Placental pericyte (primary cell): ENCODE measurements around the genes MYL7 and GCK.

DNA sequence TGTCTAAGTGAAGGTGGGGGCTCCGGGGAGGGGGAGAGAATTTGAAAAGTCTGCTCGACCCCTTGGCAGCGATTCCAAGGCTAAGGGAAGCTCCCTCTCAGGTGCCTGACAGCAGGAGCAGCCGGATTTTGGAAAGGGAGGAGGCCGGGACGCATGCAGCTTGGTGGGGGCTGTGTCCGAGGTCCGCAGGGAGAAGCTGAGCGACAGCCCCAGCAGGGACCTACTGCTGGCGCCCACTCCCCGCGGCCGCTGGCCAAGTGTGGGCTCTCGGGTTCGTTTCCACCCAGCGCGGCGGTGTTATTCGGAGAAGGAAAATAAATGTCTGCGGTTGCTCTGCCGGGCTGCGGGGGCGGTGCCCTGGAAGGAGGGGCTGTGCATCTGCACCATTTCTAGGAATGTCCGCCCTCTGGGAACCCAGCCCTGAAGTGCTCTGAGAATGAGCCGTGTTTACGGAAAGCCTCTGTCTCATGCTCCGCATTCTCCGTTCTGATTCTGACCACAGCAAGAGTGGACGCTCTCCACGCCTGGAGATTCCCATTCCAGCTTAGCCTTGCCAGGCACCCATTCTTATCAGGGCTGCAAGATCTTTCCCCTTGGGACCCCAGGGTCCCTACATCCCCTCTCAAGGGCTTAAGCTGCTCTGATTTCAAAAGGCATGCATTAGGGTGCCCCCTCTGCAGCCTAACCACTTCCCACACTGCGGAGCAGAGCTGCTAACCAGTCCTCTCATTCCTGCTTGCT lies 256.5 kb upstream of the GLI3 start:
- CAGE, long polyA plus RNA: no peak

DNA sequence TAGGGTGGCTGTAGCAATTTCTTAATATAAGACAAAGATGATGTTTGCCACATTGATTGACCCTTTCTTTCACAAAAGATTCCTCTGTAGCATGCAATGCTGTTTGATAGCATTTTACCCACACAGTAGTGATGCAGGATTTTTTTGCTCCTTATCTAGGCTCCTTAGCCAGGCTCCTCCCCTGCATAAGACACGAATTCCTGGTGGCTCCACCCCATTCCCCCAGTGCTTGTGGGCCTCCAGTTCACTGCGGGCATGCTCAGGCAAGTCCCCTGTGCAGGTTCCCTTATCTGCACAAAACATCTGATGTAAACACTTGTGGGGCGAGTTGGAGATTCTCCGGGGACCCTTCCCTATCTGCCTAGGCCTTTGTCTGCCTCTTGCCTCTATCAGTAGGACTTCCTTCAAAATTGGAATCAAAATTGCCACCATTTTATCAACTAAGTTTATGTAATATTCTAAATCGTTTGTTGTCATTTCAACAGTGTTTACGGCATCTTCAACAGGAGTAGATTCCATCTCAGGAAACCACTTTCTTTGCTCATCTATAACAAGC lies 5.4 kb upstream of the STK17A start:
- CAGE, long polyA plus RNA: no peak

- CAGE, long polyA plus RNA: no peak
Measured at GRCh38 chr7:43649583-43650360, 66.9 kb downstream of the STK17A start.

DNA sequence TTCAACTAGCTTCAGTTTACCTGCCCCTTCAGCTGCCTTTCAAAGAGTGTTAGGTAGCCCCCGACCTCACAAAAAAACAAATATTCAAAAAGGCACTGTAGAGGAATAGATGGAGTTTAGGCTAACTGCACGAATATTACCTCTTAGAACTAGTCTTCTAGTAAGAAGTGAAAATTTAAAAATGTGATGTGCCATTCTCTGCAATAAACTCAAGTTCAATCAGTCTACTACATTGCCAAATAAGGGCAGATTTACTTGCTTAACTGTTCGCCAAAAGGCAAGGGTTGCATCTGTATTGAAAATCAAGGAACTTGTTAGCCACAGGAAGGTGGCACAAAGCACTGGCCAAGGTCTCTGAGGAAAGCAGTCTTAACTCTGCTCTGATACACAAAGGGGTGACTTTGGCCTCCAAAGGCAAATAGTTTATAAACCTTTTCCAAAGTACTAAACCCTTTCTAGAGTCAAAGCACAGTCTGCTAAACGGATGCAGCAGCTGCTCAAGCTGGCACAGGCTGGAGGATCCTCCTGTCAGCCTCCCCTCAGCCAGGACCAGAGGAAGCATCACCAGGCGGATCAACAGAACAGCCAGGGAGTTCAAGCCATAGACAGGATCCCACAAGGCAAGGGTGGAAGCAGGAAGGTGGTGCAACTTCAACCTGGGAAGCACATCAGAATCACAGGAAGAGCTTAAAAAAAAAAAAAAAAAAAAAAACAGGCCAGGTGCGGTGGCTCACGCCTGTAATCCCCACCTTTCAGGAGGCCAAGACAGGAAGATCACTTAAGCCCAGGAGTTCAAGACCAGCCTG lies 68.3 kb downstream of the STK17A start:
- CAGE, long polyA plus RNA: no peak

DNA sequence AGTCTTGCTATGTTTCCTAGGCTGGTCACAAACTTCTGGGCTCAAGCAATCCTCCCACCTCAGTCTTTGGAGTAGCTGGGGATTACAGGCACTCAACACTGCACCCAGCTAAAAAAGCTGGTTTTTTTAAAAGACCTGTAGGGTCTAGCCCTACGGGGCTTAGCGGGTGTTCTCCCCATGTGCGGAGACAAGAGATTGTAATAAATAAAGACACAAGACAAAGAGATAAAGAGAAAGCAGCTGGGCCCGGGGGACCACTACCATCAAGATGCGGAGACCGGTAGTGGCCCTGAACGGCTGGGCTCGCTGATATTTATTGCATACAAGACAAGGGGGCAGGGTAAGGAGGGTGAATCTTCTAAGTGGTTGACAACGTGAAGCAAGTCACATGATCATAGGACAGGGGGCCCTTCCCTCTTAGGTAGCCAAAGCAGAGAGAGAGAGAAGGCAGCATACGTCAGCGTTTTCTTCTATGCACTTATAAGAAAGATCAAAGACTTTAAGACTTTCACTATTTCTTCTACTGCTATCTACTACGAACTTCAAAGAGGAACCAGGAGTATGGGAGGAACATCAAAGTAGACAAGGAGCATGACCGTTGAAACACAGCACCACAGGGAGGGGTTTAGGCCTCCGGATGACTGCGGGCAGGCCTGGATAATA lies 5.3 kb upstream of the COA1 start:
- CAGE, long polyA plus RNA: no peak

- CAGE, long polyA plus RNA: no peak
Measured at GRCh38 chr7:43838649-43839124, 30.6 kb downstream of the MRPS24 start.

DNA sequence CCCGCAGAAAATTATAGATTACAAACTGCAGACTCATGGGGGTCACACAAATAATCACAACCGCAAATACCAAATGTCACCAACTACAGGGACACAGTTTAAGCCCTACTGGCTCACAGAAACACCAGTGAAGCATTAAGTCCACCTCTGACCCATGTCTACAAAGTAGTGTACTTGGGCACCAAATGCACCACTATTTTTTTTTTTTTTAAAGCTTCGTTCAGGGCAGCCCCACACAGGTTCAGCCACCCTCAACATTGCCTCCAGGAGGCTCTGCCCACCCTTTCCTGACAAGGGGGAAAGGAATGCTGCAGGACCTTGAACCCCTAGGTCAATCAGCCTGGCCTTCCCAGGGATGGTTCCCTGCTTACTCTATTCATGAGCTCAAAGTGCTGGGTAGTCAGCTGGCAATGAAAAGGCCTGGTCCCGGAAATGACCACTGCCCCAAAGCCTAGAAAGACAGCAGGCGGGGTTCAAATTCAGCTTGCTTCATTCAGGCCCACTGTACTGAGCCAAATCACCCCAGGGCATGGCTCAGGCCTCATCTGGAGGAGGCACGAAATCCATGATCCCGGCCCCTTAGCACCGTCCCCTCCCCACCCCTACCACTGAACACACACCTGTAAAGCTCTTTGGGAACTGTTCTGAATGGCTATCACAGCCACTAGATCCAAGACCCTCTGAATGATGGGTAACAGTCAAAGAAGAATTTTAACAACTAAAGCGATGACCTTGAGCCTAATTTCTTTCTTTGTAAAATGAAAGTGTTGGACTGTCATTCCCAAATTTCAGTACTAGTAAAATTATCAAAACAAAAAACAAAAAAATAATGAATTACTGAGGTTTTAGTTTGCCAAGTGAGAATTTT lies 1.2 kb downstream of the URGCP start:
- CAGE, long polyA plus RNA: no peak

- CAGE, long polyA plus RNA: no peak
Measured at GRCh38 chr7:43990093-43990757, 7.5 kb upstream of the SPDYE1 start.

DNA sequence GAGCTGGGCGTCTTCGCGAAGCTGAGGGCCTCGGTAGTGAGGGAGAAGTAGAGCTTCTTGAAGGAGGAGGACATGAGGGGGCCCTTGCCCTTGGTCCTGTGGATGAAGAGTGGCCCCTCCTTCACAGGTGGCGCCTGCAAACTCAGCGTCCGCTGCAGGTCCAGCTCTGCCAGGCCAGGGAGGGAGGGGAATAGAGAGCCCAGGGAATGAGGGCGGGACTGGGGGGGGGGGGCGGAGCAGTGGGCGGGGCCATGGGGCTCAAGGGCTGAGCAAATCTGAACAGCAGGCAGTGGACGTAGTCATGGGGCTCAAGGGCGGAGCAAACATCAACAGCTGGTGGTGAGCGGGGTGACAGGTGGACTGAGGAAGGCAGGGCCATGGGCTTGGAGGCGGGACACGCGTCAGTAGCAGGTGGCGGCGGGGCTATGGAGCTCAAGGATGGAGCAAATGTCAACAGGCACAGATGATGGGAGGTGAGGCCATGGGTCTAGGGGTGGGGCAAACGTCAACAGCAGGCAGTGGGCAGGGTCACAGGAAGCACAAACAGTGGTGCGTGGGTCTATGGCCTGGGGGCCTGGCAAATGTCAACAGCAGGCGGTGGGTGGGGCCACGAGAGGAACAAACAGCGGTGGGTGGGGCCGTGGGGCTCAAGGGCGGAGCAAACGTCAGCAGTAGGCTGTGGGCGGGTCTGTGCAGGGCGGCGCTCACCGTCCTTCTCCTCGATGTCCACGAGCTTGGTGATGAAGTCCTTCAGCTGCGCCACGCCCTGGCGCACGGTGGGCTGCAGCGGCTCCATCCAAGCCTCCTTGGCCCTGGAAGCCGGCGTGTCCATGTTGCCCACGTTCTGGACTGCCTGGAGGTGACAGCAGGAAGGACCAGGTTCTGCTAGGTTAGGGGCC lies 5.4 kb upstream of the DBNL start:
- CAGE, long polyA plus RNA: no peak

GRCh38 chr7:44059166-44059924 lies 6.0 kb downstream of the PGAM2 start:
- CAGE, long polyA plus RNA: no peak

DNA sequence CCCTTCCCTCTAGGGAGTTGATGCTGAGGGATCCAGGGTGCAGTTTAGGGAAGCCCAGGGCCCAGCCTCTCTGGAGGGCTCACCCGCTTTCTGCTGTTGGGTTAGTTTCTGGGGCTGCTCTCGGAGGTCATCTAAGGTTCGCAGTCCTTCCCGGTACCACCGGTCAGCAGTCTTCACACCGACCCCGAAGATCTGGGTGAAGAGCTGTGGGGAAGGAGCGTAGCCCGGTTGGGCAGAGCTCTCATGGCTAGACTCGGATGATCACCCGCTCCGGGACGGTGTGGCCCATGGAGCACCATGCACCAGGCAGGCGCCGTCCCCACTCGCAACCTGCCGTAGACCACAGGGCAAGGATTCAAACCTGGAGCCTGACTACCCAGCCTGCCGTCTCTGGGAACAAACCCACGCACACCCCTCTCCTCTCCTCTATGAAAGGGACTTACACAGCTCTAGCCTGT lies 5.9 kb downstream of the POLM start:
- CAGE, long polyA plus RNA: no peak

DNA sequence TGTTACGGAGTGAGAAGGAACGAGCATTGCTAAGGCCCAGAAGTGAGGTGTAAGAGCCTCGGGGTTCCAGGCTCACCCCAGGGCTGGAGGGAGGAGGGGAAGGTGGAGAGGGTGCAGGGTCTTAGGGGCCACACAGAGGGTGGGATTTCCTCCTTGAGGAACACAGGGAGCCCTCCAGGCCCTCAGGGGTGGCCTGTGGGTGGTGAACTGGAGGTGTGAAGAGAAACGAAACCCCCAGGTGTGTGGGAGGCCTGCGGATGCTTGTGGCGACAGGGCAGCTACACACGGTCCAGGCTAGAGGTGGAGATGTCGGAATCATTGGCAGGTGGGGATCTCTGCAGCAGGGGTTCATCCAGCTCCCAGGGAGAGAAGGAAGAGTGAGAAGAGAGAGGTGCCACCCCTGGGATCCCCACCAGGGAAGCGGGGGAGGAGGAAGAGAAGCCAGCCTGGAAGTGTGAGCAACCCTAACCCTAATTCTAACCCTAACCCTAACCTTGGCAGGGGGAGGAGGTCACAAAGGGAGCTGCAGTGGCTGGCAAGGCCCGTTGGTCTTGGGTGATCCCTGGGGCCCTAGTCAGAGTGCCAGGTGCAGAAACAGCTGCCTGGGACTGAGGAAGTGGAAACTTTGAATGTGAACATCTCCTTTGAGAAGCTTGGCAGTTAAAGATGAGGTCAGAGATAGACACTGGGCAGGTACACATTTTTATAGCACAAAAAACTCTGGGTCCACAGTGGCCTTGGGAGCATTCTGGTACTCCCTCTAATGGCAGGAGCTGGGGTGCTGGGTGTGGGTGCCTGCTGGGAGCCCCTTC lies 7.0 kb upstream of the AEBP1 start:
- CAGE, long polyA plus RNA: no peak

DNA sequence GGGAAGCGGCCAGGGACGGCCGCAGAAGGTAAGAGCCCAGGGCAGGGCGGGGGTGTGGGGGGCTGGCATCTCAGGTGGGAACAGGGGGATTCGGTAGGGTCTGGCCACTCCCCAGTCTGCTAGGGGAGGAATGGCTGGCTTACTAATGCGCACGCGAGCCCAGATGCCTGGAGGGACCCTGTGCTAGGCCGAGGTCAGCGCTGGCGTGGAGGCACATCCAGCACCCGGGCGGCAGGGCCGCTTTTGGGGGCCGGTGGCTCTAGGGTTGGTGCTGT lies 683 bp downstream of the AEBP1 start:
- CAGE, long polyA plus RNA: no peak

DNA sequence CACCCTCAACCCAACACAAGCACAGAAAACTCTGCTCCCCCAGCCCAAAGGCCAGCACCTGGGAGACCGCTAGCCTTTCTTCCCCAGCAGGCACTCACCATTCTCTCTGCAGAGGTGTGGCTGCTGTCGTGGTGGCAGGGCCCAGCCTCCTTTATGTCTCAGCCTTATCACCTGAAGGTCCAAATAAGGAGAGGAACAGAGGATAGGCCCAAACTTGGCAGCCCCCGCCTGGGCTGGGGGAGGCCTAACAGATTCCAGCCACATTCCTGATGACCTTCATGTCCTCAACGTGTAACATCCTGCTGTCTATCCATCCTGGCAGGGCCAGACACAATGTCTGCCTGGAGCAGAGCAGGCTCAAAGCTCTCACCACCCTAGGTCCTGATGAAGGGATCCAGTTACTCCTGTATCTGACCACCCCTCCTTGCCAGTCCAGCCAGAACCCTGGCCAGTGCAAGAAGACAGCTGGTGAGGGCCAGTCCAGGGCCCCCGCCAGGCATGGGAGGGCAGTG lies at the start of gene MYL7:
MYL7 (minus strand) TSS at position 128 of the 512 bp plus-strand sequence.
- CAGE, long polyA plus RNA: no peak

GRCh38 chr7:44189231-44189583 lies at the start of gene GCK:
TSS of gene GCK (minus strand) at chr7:44189439.
- CAGE, long polyA plus RNA: no peak

- CAGE, long polyA plus RNA: no peak
Measured at GRCh38 chr7:44264167-44264858, 61.1 kb downstream of the CAMK2B start.

DNA sequence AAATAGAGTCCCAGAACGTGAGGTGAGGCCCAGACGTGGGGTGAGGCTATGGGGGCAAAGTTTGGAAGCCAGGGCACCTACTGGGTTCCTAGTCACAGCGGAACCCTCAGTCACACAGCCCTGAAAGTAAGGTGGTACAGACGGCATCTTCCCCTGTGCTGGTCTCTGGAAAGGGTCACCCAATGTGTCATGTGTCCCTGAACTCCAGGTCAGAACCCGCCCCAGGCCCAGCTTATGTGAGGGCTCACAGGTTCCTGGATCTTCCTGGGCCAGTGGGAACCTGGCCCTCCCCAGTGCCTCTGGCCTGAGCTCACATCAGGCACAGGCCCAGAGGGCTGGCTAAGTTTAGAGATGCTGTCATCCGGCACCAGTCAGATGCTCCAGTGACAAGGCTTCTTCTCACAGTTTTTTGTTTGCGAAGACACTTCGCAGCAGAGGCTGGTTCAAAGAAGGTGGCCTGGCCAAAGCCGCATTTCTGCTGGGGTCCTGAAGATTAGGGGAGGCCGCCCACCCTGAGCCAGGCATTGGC lies 11.8 kb downstream of the CAMK2B start:
- CAGE, long polyA plus RNA: no peak

DNA sequence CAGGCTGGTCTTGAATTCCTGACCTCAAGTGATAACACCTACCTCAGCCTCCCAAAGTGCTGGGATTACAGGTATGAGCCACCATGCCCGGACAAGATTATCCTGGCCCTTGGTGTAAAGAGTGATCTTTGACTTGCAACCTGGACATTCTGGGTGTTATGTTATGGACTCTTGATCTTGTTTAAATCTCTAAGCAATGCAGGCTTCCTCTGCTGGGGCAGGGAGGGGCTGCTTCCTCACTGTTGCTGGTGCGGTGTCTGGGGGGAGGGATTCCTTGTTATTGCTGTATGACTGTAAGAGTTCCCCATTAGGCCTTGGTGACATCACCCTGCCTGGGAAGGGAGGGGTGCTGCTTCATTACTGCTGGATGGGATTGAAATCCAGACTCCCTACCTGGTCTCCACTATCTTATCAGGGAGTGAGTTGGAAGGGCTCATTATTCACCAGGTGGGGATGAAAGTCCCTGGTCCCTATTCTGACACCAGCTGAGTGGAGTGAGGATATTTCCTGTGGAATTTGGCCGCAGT lies 8.7 kb downstream of the OGDH start:
- CAGE, long polyA plus RNA: no peak

- CAGE, long polyA plus RNA: no peak
Measured at GRCh38 chr7:44618500-44619277, 12.3 kb downstream of the OGDH start.

DNA sequence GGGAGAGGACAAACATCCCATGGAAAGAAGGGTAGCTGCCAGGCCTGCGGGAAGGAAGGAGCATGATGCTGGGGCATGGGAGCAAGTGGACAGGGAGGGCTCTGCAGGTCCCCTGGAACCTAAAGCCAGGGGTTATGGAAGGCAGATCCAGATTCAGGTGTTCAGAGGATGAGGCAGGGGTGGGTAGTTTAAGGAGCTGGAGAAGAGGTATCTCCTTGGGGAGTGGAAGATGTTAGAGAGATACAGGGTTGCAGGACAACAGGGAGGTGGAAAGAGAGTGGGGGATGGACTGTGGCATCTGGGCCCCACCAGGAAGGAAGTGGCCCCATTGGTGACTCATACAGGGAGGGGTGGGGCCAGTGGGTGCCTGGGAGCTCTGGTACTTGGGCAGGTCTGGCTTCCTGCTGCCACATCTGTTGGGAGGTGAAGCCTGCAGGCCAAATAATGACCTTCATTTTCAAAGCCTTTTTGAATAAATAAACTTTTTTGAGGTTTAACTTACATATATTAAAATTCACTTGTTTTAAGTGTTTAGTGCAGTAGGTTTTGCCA lies 32.7 kb downstream of the OGDH start:
- CAGE, long polyA plus RNA: no peak